Left lung (tissue), 1 donor: ENCODE results near the gene DSC3.

- PRO-cap, result no peak
Observed at GRCh38 chr18:27605326-27605606, 420.2 kb upstream of the CHST9 start.

DNA sequence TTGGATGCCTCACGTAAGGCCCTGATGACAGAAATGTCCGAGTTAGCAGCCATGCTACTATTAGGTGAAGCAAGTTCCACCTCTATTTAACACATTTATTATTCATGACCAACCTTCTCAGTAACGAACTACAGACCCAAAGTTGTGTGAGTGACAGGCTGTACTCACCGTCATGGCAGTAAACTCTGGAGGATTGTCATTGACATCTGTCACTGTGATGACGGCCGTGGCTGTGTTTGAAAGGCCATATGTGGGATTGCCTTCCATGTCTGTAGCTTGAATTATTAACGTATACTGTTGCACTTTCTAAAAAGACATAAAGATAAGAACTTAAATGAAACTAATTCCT, 183.6 kb downstream of the CDH2 start:
- PRO-cap, result no peak

DNA sequence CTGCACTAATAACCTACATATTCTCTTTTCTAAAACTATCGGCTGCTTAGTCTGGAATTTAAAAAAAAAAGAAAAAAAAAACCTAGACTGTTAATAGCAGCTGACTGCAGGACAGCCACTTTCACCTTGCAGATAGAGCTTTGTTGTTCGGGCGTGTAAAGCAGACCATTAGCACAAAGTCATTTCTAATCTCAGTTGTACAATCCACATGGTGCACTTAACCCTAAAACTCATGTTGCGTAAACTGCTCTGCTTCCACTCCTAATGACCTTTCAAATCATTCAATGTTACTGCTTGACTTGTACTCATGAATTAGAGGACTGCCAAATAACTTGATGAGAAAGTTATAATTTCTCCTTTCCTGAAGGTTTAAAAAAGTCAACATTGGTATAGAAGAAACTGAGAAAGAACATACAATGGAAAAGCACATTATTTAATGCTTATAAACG, 2.7 kb downstream of the CDH2 start:
- PRO-cap, result no peak

DNA sequence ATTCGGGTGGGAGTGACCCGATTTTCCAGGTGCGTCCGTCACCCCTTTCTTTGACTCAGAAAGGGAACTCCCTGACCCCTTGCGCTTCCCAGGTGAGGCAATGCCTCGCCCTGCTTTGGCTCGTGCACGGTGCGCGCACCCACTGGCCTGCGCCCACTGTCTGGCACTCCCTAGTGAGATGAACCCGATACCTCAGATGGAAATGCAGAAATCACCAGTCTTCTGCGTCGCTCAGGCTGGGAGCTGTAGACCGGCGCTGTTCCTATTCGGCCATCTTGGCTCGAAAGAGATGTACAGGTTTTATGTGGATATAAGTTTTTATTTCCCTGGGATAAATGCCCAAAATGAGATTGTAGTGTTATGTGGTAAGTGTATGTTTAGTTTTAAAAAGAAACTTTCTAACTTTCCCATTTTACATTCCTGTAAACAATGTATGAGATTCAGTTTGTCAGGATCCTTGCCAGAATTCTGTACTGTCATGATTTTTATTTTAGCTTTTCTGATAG, 245.4 kb upstream of the CDH2 start:
- PRO-cap, result no peak

- PRO-cap, result no peak
Observed at GRCh38 chr18:30763619-30764102, 278.9 kb downstream of the DSC3 start.

- PRO-cap, result no peak
Observed at GRCh38 chr18:30992148-30992804, 50.3 kb downstream of the DSC3 start.

- PRO-cap, result no peak
Observed at GRCh38 chr18:31042035-31043504, at the start of gene DSC3. Gene DSC3 (minus strand): TSS chr18:31042742.

DNA sequence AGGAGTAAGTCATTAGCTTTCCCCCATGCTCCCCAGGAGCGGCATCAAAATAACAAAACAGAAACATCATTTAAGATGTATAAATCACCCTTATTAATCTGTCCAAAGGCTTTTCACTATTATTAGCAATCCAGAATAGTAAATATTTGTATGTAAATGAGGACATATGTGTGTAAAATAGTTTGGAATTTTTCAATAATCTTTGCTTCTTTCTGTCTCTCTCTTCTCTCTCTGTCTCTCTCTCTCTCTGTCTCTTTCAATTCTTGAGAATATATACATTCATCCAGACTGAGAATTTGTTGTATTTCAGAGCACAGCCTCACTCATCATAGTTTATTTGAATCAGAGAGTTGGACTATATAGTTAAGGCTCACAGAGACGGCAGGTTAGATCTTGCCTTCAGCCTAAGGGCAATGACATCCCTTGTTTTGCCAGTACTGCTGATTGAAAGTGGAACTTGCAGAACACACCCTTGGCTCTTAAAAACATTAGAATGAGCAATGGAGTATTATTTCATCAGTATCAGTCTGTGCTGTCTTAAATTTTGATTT, 62.2 kb upstream of the DSG1 start:
- PRO-cap, result no peak

DNA sequence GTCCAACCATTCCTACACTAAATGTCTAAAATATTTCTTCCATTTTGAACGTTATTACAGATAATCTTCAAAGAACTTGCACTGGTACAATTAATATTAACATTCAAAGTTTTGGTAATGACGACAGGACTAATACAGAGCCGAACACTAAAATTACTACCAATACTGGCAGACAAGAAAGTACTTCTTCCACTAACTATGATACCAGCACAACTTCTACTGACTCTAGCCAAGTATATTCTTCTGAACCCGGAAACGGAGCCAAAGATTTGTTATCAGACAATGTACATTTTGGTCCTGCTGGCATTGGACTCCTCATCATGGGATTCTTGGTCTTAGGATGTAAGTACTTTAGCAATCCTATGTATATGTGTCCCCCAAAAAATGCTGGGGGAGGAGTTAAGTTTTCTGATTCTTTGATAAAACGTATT, 21.7 kb downstream of the DSG1 start:
- PRO-cap, result no peak

GRCh38 chr18:31429622-31430114, 17.9 kb upstream of the DSG3 start:
- PRO-cap, result no peak

DNA sequence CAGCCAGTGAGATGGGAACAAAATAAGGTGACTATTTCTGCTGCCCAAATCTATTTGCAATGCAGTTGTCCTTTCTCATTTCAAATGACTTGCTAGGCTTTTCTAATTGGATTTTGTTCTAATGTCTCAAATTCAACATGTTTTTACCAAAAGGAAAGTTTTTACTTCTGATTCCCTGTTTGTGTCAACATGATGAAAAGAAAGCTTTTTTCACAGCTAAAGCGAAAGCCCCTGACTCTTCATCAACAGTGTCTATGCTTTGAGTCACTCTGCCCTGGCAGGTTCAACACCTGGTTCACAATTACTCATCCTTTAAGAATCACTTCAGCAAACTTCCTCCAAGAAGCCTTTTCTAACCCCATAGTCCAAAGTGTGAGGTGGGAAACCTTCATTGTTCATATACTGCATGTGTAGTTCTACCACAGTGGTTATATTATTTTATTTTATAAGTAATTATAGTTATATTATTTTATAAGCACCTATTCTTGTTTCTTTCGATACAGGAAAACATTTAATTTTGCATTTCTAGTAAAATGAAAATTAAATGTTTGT, 7.6 kb upstream of the DSG2 start:
- PRO-cap, result no peak

DNA sequence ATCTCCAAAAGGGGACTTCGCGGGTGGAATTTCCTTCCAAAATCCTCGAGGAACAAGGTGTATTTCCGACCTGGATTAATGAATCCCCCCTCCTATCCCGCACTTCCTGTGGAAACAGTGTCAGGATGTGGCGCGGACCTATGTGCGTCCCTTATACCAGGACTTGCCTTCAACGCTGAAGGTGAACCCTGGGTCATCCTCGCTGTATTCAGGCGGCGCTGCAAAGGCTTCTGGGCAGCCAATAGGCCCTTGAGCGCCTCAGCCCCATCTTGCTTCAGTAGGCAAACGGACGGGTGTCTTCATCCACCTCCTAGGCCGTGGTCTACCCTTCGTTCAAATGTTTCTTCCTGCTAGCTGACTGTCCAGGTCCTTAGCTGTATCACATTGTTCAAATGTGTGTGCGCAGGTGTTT, 1.4 kb upstream of the B4GALT6 start:
- PRO-cap, result no peak

DNA sequence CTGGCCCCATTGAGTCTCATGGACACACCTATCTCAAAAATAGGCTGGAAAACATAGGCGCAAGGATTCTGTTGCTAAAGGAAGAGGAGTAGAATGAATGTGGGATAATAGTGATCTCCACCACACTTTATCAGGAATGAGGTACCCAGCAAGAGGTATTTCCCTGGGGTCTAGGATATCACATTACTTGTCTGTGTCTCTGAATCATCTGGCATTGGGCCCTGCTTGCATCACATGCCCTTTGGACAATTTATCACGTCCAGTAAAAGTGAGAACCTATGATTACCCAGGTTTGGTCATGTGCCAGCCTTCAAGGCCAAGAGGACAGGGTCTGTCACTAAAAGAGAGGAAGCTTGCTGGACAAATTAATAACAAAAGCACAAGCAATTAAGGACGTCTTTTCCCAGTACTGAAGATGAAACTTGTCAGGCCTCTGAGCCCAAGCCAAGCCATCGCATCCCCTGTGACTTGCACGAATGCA, 11.4 kb upstream of the TRAPPC8 start:
- PRO-cap, result no peak

DNA sequence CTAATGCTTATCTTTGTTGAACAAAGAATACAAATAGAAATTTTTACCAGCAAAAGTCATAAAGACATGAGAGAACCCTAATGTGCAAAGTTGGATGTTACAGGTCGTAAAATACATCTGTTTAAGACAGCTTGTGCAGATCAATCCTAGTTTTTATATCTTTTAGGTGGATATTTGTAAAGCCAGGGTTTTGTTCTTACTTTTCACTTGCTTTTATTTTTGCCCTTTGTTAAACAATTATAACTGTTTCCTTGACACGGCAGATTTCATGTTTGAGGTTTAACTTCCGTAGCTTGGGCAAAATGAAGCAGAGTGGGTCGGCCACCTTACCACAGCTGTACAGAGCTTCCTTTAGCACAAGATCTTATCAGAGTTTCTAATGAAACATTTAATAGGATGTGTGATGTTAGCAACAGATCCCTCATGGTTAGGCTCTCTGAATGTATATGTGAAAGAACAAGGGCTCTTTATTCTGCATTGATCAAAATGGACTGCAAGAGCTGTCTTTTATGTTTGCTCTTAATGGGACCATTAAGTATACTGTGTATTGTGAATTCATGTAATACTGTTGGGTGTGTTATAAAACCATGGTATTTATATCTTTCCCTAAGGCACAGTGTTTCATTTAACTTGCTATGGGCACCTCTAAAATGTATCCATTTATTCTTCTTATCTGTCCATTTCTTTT, 22.3 kb downstream of the RNF125 start:
- PRO-cap, result no peak

DNA sequence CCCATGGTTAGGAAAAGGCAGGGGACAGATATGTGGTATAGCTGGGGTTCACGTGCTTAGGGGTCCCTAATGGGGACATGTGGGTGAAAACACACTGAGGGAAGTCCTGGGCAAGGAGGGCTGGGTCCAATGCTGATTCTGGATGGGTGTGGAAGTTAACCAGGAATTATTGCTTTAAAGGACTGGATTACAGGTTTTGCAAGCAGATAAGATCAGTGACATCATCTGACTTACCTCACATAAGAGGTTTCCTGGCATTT, 31.2 kb downstream of the RNF125 start:
- PRO-cap, result no peak

GRCh38 chr18:32086675-32087067, 5.0 kb upstream of the RNF138 start:
- PRO-cap, result no peak

- PRO-cap, result no peak
Observed at GRCh38 chr18:32346599-32347037, 124.1 kb downstream of the GAREM1 start.

DNA sequence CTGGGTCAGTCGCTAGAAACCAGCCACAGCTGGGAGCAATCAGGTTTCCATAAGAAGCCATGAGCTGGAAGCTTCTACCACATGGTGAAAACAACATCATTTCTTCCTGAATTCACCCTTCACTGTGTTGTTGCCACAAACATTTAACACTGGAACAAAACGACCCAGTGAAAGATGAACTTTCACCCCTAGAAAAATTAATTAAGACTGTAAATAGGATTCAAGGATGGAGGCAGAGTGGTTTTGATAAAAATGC, 86.6 kb downstream of the GAREM1 start:
- PRO-cap, result no peak

GRCh38 chr18:32412811-32413293, 57.8 kb downstream of the GAREM1 start:
- PRO-cap, result no peak

- PRO-cap, result no peak
Observed at GRCh38 chr18:32769263-32769888, 3.4 kb downstream of the KLHL14 start.